Ovary (tissue), 7 donors: Measurements from ENCODE around the genes CACNA1C and TSPAN9.

DNA sequence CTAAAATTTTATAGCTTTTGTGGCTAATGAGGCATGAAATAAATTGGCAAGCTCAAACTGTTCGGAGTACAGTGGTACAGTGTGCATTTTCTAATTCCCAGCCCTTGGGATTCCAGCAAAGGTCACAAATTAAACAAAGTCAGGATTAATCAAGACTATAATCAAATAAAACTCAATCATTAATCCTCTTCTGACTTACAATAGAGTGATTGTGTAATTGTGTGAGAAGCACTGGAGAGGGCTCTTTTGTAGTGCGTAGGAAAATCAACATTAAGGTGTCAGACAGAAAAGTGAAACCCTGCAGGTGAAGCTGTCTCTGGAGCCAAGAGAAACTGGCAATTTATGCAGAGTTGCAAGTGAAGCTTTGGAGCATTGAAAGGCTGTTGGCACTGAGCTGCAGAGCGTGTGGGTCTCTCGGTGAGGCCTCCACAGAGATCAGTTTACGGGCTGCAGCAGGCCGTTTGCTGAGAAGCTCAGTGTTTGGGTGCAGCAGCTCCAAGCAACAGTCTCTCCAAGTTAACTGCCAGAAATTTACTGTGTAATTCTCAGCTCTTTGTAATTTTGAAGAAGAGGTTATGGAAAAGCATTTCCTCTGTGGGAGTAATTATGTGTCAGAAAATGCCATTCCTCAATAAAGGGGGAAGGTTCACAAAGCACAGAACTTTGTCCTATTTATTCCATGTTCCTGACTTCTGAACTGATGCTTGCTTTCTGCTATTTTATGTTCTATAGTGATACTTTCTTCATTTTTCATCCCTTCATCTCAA, 275.8 kb downstream of the FBXL14 start:
- PRO-cap, 7 experiments = no peak in any of the 7 experiments
- RAMPAGE, long total RNA, 2 experiments = no peak in any of the 2 experiments

GRCh38 chr12:1590254-1590960, 4.0 kb downstream of the FBXL14 start:
- PRO-cap, 7 experiments = peak in 3 of 7 experiments; most common plus-strand start chr12:1590549 (in 2)
- RAMPAGE, long total RNA, 2 experiments = no peak in any of the 2 experiments

- PRO-cap, 7 experiments = no peak in any of the 7 experiments
- RAMPAGE, long total RNA, 2 experiments = no peak in any of the 2 experiments
Observed at GRCh38 chr12:1593625-1593832, 852 bp downstream of the FBXL14 start.

DNA sequence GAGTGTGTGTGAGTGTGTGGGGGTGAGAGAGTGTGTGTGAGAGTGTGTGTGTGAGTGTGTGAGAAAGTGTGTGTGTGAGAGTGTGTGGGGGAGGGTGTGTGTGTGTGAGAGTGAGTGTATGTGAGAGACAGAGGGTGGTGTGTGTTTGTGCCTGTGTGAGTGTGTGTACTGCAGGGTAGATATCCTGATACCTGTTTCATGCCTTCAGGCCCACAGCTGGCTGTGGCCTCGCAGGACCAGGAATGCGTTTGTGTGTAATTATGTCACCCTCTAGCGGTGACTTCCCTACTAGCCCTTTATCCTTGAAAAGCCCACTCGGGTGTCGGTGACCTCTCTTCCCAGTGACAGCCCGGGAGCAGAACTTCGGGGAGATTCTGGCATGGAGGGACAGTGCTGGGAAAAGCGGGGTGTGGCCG, 10.8 kb upstream of the FBXL14 start:
- PRO-cap, 7 experiments = peak in 7 of 7 experiments; most common plus-strand start position 358 of the sequence (in 7); most common minus-strand start position 224 of the sequence (in 2)
- RAMPAGE, long total RNA, 2 experiments = no peak in any of the 2 experiments

DNA sequence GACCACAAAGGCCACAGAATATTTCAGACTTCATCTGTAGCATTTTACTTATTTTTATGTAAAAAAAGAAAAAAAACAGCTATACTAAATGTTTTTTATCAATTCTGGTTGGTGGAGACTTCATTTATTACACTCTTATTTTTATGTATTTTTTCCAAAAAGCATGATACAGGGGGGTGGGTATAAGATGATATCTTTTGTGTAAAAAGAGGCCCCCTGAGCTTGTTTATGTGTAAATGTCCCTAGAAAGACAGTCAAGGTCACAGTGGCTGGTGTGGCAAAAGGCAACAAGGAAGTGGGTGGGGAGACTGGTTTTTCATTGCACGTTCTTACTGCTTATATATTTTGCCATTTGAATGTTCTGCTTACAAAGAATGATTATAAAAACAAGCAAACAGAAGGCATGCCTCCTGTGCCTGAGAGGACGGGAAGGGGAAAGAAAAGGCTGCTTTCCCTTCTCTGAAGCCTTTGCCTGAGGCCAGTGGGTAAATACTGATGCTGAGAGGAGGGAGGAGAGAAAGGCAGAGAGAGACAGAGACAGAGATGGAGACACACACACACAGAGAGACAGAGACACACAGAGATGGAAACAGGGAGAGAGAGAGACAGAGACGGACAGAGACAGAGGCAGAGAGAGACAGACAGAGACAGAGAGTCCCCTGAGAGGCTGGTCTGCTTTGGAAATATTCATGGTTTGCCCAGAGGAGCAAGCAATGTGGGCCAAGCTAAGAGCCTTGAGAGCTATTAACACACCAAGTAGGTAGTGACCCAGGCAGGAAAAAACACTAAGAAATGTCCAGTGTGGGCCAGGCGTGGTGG, 24.1 kb upstream of the ADIPOR2 start:
- PRO-cap, 7 experiments = no peak in any of the 7 experiments
- RAMPAGE, long total RNA, 2 experiments = no peak in any of the 2 experiments

- PRO-cap, 7 experiments = no peak in any of the 7 experiments
- RAMPAGE, long total RNA, 2 experiments = no peak in any of the 2 experiments
Observed at GRCh38 chr12:1681545-1681825, 9.4 kb upstream of the ADIPOR2 start.

GRCh38 chr12:1812538-1813362, 7.6 kb upstream of the LRTM2 start:
- PRO-cap, 7 experiments = peak in 3 of 7 experiments; most common minus-strand start chr12:1812790 (in 2)
- RAMPAGE, long total RNA, 2 experiments = no peak in any of the 2 experiments

DNA sequence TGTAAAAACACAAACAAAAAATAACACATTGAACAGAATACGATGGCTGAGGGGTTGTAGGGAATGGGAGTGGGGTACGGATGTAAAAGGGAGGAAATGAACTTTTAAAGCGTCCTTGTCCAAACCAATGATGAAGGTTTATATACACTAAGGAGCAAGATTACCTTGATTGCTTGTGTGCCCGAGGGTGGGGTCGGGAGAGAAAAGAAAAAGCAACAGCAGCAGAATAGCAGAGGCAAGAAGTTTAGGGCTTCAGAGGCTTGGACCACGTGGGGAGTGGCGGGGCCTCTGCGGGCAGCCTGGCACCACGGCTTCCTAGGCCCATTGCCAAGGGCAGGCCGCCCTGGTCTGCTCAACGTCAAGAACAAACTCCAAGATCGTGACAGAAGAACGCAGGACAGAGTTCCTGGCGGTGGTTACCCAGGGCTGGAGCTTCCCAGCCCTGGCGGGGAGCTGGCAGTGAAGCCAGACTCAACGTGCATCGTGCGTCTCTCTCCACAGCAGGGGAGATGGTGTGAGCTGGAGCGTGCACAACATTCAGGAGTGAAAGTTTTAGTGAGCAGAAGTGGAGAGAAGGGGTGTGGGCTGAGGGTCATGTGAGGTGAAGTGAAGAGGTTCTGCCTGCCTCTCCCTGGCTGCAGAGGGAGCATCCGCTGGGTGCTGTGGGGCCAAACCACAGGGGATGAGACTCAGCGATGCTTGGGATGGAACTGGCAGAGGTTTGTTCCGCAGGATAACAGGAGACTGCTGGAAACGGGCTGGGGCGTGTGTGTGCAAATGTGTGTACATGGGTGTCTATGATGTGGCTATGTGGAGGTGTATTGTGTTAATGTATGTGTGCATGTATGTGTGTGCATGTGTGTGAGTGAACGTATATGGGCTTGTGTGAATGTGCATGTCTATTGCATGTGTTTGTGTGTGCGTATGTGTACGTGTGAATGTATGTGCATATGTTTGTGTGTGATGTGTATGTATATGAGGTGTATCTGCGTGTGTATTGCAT, 13.9 kb upstream of the CACNA2D4 start:
- PRO-cap, 7 experiments = peak in 1 of 7 experiments; most common plus-strand start position 459 of the sequence (in 1); most common minus-strand start position 211 of the sequence (in 1)
- RAMPAGE, long total RNA, 2 experiments = no peak in any of the 2 experiments

- PRO-cap, 7 experiments = peak in 7 of 7 experiments; most common plus-strand start chr12:2053025 (in 7); most common minus-strand start chr12:2053014 (in 1)
- RAMPAGE, long total RNA, 2 experiments = no peak in any of the 2 experiments
Observed at GRCh38 chr12:2052915-2053700, at the start of gene CACNA1C. CACNA1C (plus strand) TSS chr12:2052987.

DNA sequence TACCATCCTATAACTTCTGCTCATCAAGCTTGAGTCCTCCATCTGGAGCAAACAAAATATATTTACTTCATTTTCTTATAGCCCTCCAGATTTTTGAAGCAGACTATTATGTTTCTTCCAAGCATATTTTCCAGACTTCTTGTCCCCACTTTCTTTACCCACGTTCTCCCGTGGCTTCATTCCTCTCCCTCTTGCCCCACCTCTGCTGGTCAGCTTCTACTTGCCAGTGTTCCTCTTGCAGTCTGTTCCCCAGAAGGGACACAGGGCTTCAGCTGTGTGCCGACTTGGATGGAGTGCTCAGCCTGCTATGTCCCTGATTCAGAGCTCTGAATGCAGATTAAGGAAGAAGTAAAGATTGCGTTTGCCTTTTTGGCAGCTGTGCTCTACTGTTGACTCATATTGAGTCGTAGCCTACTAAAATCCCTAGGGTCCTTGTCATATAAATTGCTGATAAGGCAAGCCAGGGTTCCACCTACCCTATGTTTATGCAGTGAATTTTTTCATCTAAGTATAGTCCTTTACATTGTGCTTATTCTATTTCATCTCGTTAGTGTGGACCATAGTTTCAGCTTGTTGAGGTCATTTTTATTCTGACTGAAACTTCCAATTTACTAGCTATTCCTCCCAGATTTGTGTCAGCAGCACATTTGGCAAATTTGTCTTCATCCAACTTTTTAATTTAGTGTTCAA, 31.7 kb downstream of the CACNA1C start:
- PRO-cap, 7 experiments = peak in 1 of 7 experiments; most common minus-strand start position 238 of the sequence (in 1)
- RAMPAGE, long total RNA, 2 experiments = no peak in any of the 2 experiments

- PRO-cap, 7 experiments = peak in 1 of 7 experiments; most common plus-strand start chr12:2137929 (in 1)
- RAMPAGE, long total RNA, 2 experiments = no peak in any of the 2 experiments
Observed at GRCh38 chr12:2137722-2138239, 85.0 kb downstream of the CACNA1C start.

GRCh38 chr12:2156500-2157216, 103.9 kb downstream of the CACNA1C start:
- PRO-cap, 7 experiments = no peak in any of the 7 experiments
- RAMPAGE, long total RNA, 2 experiments = no peak in any of the 2 experiments

DNA sequence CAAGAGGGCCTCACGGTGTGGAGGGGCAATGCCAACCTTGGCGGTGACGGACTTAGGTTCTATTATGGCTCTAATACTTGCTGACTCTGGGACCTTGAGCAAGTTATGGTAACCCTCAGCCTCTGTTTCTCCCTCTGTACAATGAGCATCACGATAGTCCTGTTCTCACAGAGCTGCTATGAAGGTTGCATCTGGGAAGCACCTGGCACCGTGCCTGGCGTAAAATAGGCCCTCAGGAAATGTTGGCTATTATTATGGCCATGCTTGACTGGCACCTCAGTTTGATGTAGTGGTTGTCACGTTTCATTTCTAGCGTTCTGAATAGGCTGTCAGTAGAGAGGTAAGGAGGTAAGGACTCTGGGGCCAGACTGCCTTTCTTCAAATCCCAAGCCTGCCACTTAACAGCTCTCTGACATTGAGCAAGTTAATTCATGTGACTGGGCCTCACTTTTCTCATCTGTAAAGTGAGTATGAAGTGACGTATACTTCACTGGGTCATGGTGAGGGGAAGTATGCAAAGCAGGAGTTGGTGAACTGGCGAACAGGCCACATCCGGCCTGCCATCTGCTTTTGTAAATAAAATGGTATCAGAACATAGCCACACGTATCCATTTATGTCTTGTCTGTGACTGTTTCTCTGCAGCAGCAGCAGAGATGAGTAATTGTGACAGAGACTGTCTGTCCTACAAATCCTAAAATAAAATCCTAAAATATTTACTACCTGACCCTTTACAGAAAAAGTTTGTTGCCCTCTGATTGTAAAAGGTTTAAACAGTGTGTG, 196.1 kb downstream of the CACNA1C start:
- PRO-cap, 7 experiments = no peak in any of the 7 experiments
- RAMPAGE, long total RNA, 2 experiments = no peak in any of the 2 experiments

DNA sequence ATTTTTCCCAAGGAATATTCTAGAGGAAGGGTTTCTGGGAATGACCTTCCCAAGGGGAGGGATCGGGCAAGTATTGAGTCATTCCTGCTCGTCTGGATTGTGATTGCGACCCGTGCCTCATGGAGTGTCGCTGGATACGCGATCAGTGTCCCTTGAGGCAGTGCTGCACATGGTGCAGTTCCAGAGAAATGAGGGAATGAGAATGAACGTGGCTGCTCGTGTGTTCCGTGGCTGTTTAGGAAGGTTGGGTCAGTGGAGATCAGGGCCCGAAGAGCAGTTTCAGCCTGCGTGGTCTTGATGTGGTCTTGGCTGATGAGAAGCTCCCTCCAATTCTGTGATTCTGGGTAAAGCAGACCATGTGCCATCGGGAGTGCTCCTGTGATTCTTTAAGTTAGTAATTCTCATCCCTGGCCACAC, 234.4 kb downstream of the CACNA1C start:
- PRO-cap, 7 experiments = no peak in any of the 7 experiments
- RAMPAGE, long total RNA, 2 experiments = no peak in any of the 2 experiments

DNA sequence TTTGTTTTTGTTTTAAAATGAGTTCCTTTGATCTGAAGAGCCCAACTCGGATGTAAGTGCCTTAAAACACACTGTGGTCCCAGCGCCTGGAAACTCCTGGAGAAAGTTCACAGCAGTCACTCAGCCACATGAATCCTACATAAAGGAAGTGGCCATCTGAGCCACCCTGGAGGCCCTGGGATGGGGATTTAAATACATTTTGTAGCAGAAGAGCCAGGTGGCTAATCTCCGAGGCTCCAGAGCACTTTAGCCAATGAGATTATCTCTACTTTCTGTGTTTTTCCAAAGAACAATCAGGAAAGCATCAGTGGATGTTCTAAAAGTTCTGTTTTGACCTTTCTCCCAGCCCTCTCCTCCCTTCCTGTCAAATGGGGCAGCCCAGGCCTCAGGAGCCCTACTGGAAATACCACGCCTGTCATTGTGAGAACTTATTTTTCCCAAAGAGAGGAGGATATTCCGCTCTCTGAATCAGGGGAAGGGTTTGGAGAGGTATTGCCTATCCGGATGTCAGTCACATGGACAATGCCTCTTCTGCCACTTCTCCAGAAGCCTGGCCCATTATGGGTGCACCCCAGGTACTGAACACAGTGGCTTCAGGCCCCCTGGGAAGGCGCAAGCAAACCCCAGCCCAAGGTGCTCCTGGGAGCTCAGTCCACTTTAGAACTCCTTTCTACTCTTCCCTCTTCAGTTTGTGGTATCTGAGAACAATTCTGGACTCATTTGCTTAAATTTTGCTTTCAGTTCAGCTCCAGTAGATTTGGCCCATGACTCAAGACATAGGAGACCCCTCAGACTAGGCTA, 336.7 kb upstream of the FKBP4 start:
- PRO-cap, 7 experiments = no peak in any of the 7 experiments
- RAMPAGE, long total RNA, 2 experiments = no peak in any of the 2 experiments

DNA sequence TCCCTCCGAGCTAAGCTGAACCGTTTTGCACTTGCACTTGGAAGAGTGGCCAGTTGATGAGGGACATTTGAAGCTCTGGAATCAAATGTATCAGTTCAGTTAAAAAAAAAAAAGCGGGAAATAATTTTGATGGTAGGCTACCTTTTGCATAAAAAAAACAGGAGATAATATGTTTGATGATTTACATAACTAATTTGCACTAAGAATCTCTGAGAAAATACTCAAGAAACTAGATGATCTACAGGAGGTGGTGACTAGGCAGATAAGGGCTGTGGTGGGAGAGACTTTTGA, 118.2 kb upstream of the FKBP4 start:
- PRO-cap, 7 experiments = peak in 1 of 7 experiments; most common plus-strand start position 104 of the sequence (in 1)
- RAMPAGE, long total RNA, 2 experiments = no peak in any of the 2 experiments

- PRO-cap, 7 experiments = no peak in any of the 7 experiments
- RAMPAGE, long total RNA, 2 experiments = no peak in any of the 2 experiments
Observed at GRCh38 chr12:2889800-2890065, 958 bp upstream of the TULP3 start.

DNA sequence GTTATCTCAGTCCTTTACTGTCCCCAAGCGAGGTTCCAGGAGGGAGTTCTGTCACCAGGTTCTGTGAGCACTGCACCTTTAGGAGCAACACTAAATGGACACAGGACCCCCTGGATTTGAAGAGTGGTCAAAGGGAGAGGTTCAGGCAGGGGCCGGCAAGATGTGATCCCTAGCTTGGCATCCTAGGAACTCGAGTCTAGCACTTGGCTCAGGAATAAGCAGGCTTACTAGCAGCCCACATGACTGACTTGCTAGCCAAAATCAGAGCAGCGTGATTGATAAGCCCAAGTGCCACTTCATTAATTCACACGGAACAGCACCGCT, 30.9 kb upstream of the TSPAN9 start:
- PRO-cap, 7 experiments = no peak in any of the 7 experiments
- RAMPAGE, long total RNA, 2 experiments = no peak in any of the 2 experiments

- PRO-cap, 7 experiments = peak in 7 of 7 experiments; most common plus-strand start chr12:3077391 (in 6); most common minus-strand start chr12:3077272 (in 6)
- RAMPAGE, long total RNA, 2 experiments = start-site peak on the plus strand in 2 of 2 experiments, at chr12:3077368-3077435 at its widest, 213 to 294 reads per replicate
Observed at GRCh38 chr12:3076523-3077776, at the start of gene TSPAN9. TSPAN9 (plus strand) TSS chr12:3077379.

- PRO-cap, 7 experiments = no peak in any of the 7 experiments
- RAMPAGE, long total RNA, 2 experiments = start-site peak on the plus strand in 1 of 2 experiments, at chr12:3104177-3104318 at its widest, 6 reads per replicate
Observed at GRCh38 chr12:3103772-3104444, 26.7 kb downstream of the TSPAN9 start.